ENCODE results near the genes AOC3 and ETV4.

- PRO-cap, result no peak
Measured at GRCh38 chr17:42749642-42750016, 4.8 kb upstream of the EZH1 start.

DNA sequence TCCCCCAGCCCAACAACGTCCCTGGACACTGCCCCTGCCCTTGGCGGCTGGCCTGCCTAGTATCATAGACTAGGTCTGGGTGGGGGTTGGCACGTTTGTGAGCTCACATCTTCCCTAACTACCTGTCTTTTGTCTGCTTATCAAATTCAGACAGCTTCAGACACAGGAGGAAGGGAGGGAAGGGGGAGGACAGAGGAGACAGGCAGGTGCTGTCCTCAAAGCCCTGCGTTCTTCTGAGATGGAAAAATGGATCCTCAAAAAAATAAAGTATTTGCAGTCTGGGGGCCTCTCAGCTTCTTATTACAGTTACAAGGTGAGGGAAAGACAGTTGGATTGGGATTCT, 718 bp downstream of the PSME3 start:
- PRO-cap, result no peak

GRCh38 chr17:42849742-42850438, 1.1 kb upstream of the AOC3 start:
- PRO-cap, result no peak

GRCh38 chr17:42850738-42851773, at the start of gene AOC3:
Gene AOC3 (plus strand): TSS chr17:42851199.
- PRO-cap, result no peak

GRCh38 chr17:42886866-42887211, 13.8 kb upstream of the G6PC1 start:
- PRO-cap, result no peak

- PRO-cap, result no peak
Measured at GRCh38 chr17:42891562-42892103, 9.0 kb upstream of the G6PC1 start.

DNA sequence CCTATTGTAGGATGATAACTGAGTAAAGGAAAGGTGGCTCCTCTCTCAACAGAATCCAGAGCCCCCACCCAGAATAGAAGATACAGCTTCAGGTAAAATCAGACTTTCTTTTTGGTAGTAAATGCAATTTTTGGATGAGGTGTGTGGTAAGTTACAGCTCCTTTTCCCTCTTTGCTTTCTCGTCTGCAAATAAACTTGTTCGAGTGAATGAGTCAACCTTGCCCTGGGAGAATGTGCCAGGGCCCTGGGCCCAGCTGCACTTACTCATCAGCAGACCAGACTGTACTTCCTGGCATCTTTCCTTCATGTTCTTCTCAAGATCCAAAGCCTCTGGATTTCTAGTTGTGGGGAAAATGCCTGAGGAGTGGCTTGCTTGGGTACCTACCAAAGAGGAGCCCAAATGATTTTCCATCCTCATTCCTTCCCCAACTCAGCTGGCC, 5.5 kb upstream of the G6PC1 start:
- PRO-cap, result no peak

DNA sequence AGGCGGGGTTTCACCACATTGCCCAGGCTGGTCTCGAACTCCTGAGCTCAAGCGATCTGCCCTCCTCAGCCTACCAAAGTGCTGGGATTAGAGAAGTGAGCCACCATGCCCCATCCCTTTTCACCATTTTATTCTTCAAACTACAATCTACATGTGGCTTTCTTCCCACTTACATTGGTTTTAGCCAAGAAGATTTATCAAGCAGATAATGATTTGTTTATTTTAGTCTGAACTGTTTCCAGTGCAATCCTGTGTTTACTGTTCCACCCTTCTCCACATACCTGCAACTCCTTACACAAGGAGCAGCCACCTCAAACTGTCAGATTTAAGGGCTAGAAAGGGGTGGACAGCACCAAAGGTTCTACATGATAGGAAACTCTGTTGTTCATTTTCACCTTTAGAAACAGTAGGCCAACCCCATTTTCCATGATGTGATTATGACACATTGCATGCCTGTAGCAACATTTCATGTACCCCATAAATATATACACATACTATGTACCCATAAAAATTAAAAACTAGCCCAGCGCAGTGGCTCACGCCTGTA, 1.9 kb downstream of the RUNDC1 start:
- PRO-cap, result no peak

DNA sequence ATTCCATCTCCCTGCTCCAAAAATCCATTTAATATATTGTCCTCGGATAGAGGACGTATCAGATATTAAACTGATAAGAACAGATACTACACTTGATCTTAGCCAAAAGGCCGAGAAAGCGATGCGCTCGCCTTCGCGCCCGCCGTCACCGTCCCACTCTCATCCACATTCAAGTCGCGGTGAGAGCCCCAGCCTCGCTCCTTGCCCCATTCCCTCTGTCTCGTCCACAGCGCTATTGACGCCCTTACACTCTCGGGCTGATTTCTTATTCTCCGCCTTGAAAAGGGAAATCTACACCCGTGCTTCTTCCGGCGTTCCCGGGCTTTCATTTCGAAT, 44.7 kb upstream of the CCDC200 start:
- PRO-cap, result no peak

- PRO-cap, result no peak
Measured at GRCh38 chr17:43290681-43290946, 62.2 kb upstream of the CCDC200 start.

GRCh38 chr17:43314721-43315763, 83.8 kb upstream of the ARL4D start:
- PRO-cap, result no peak

GRCh38 chr17:43384414-43385068, 14.3 kb upstream of the ARL4D start:
- PRO-cap, result no peak

GRCh38 chr17:43387920-43389005, 10.5 kb upstream of the ARL4D start:
- PRO-cap, result unidirectional peak, plus-strand start at chr17:43388401; unidirectional peak, plus-strand start at chr17:43388667

DNA sequence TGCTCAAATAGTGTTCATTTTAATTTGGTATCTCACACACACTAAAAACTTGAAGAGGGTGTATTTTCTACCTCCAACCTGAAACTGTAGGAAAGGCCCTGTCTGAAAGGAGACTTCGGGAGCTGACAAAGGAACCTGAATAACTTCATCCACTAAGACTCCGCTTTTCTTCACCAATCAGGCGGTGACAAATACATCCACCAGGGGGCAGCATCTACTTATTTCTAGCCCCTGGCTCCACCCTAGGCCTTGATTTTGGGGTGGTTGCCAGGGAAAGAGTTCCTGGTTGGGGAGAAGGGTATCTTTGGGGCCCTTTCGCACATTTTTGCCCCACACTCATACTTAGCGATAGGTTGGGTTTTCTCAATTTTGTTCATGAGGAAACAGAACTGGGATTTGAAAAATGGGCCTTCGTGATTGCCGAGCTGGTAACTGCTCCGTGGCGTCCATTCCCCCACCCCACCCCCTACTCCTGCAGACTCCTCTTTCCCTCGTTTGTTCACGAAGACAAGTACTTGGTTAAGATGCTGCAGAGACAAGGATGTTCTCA, 4.8 kb upstream of the ARL4D start:
- PRO-cap, result no peak

- PRO-cap, result no peak
Measured at GRCh38 chr17:43401966-43402580, 3.3 kb downstream of the ARL4D start.

DNA sequence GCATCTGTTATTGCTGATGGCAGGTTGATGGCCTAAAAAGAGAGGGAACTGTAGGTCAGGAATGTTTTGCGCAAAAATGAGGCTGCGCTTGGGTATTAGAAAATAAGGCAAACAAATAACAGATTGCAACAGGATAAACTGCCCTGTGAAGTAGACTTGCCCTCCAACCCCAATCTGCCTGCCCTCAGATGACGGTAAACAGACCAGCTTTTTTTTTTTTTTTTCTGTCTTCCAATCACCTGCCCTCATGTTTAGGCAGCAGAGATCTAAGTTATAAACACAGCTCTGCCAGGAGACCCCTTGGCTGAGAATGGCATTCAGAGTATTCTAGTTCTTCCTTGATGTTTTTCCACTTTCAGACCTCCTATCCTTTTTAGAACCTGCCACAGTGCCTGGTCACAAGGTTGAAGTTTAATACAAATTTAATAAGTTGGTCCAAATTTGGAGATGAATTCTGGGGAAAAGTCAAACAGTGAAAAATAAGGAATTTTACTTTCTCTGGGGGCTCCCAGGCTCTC, 3.7 kb upstream of the DHX8 start:
- PRO-cap, result no peak

- PRO-cap, result no peak
Measured at GRCh38 chr17:43546228-43546781, at the start of gene ETV4. Gene ETV4 (minus strand): TSS chr17:43546340.

- PRO-cap, result no peak
Measured at GRCh38 chr17:43656526-43657034, 5.1 kb downstream of the MEOX1 start.

GRCh38 chr17:43659599-43660163, 2.0 kb downstream of the MEOX1 start:
- PRO-cap, result no peak

GRCh38 chr17:43839412-43840209, 6.7 kb upstream of the MPP3 start:
- PRO-cap, result no peak

Measured in peritoneum (tissue), 1 donor.